NB4 (cell line): ENCODE measurements around the gene TTC22.

DNA sequence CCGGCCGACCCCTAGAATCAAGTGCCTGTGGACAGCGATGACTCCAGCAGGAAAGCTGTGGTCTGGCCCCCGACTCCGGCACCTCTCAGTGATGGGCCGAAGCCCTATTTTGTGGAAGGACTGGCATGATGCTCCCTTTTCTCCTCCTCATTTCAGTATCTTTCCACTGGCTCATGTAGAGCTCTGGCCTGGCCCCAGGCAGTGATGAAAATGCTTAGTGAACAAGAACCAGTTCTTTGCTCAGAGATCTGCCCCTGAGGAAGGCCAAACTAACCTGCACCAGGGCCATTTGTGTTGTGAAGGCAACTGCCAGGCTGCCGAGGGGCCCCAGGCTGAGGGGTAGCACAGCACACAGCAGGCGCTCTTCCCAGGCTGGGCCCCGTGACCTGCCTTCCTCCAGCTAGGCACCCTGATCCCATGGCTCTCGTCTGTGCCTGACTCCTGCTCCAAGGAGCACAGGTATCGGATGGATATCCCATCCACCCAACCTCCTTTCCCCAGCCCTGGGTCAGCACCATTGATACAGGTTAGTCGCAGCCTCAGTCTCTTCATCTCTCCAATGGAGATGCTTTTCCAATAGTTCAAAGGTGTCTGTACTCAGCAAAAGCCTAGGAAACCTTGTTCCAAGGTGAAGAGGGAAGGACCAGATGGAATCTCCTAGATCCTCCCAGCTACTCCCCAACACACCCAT is 23.8 kb downstream of the MRPL37 start:
- RRBS, result no CpG with 5 or more reads among the region's 12 CpGs

DNA sequence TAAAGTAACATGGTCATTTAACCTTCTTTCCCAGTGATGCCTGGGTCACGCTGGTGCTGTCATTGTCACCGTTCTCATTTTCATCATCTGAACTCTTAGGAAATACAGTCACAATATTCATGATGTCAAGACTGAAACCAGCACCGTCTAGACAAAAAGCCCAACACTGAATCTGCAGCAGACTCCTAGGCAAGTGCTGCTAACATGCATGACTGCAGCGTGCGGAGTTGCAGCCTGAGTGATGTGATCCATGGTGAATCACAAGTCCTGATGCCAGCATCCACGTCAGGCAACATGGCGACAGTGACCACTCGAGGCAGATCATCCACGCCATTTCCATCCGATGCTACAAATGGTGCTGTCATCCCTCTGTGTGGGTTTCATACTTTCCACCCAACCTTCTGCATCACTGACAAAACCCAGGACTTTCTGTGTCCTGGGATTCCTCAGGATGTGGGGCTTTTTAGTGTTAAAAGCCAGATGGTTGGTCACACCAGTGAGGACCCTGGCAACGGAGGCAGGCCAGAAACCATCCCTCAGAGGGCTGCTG is 37.7 kb downstream of the MRPL37 start:
- RRBS, result no CpG with 5 or more reads among the region's 11 CpGs

- RRBS, result 100% methylated on average over 2 of the region's 20 CpGs
These were observed 51.6 kb downstream of the MRPL37 start for GRCh38 chr1:54251437-54252056.

DNA sequence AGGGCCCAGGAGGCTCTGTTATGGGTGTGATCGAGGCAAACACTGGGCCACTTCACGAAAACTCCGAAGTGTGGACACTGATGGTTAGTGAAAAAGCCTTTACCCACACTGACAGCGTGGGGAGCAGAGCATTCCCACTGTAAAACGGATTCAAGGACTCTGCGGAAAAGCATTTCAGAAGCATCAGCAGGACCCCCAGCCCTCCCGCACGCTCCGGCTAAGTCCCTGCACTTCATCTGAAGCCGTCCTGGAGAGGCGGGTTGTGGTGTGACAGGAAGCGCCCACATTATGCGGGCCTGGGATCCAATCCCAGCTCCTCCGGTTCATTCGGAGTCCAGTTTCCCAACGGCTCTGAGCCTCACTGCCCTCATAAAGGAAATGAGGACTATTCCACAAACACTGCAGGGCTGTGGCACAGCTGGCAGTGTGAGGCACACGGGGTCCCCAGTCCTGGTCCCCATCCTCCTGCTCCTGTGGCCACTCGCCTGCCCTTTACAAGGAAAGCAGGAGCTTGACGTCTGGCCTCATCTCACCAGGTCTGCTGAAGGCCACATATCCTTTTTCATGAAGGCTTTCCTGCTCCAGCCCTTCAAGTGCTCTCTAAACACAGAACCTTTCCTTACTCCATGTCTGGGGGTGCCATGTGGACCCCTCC is 63.2 kb downstream of the MRPL37 start:
- RRBS, result 97% methylated on average over 4 of the region's 19 CpGs

- RRBS, result no CpG with 5 or more reads among the region's 6 CpGs
These were observed 74.3 kb downstream of the MRPL37 start for GRCh38 chr1:54274237-54274715.

- RRBS, result no CpG with 5 or more reads among the region's 3 CpGs
These were observed 78.2 kb downstream of the MRPL37 start for GRCh38 chr1:54278268-54278513.

- RRBS, result no CpG with 5 or more reads among the region's 7 CpGs
These were observed 90.0 kb downstream of the MRPL37 start for GRCh38 chr1:54289903-54290459.

DNA sequence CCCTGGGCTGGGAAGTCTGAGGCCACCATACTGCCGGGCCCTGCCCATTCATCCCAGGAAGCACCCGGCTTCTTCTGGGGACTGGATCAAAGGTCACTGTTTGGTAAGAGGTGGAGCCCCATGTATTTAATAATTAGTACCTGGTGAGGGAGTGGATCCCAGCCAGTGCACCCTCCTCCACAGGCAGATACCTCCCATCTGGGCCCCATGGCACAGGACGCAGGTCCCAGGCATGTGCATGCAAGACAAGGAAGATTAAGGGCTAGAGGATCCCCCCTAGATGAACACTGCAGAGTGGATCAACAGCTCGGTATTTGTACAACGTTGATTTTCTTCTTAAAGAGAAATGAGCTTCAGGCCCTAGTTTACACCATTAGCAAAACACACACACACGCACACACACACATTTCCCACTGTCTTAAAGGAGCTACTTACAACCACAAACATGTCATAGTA is 90.6 kb downstream of the MRPL37 start:
- RRBS, result no CpG with 5 or more reads among the region's 6 CpGs

DNA sequence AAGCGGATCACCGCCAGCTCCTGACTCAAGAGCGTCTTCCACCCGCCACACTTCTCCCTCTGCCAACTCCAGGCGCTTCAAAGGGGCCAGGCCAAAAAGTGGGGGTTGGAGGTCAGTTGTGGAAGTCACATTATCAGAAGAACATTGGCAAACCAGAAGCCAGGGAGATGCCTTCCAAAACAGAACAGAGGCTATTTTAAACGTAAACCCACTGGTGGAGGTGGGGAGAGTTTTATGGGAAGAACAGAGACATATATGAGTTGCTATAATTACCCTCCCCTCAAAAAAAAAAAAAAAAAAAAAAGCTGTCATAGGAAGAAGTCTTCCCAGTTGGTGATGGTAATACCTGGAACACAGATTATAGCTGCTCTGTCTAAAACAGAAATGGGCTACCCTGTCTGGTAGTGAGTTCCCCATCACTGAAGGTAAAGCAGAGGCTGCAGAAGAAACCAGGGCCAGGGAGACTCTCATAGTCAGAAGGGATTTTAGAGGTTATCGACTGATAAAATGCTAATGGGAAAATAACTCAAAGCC is 159.0 kb downstream of the MRPL37 start:
- RRBS, result no CpG with 5 or more reads among the region's 7 CpGs

- RRBS, result no CpG with 5 or more reads among the region's 5 CpGs
These were observed 160.3 kb downstream of the MRPL37 start for GRCh38 chr1:54360116-54360906.

DNA sequence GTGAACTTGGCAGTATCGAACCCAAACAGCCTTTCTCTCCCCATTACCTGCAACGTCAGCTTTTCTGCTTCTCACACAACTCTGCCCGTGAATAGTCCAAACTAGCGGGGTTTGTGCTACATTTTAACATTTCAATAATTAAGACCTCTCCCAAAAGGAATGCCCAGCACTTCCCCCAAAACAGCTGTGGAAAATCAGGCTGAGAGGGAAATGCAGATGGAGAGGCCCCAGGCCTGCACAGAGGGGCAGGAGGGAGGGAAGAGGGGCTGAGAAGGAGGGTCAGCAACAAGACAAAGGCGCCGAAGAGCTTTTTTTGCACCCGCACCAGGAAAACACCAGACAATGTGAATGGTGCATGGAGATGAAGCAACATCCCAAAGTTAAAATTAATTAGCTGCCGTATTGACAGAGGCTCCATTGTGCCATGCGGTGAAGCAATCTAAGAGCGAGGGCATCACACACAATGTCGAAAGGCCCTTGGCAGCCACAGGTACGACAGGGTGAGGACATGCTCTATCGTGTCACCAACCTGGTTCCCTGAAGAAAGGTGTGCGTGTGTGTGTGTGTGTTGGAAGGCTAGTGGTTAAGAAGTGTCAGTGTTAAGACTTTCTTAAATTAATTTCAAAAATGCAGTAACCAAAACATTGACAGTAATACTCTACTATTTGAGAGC is 165.0 kb downstream of the MRPL37 start:
- RRBS, result no CpG with 5 or more reads among the region's 14 CpGs

- RRBS, result no CpG with 5 or more reads among the region's 4 CpGs
These were observed 162.5 kb upstream of the ACOT11 start for GRCh38 chr1:54385433-54385938.

DNA sequence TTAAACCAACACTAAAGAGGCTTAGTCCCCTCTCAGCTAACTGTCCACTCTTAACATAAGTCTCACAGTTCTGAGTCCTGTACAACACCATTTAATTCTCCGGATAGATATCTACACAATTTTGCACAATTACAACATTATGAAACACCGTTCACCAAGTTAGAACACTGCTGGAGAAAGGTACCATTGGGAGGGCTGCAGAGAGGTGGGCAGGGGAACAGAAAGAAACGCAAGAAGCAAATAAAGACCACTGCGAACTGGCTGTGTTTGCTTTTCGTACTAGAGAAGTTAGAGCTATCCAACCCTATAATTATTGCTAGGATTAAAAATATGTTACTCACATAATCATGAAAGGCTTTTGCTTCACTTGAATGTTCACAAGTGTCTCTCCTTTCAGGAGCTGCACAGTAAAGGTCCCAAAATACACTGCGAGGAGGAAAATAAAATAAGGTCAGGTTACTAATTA is 146.5 kb upstream of the ACOT11 start:
- RRBS, result no CpG with 5 or more reads among the region's 6 CpGs

DNA sequence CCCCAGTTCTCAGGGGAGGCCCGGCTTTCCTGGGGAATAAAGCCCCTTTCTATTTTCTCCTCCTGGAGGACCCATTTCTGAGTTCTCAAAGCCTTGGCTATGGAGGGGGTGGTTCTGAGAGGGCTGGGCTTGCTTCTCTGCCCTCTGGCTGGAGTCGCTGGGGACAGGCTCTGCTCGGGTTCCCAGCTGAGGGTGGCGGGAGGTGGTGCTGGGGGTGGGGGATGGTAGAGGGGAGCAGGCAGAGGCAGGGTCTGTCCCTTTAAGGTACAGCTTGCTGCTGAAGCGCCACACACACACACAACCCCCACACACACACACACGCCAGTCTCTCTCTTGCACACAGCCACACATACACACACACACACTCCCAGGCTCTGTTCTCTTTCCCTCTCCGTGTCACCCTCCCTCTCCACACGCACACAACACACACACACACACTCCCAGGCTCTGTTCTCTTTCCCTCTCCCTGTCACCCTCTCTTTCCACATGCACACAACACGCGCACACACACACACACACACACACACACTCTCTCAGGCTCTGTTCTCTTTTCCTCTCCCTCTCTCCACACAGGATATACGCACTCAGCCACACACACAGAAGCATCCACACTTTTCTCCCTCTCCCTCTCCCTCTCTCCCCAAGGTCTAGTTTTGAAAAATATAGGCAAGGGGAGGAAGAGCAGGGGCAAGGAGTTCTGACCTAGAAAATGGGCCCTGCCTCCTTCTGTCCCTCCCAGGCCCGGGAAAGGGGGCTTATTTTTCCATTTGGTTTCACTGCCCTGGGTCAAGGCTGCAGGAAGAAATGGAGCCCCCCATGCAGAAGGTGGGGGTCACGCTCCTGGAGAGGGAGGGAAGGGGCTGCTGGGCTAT is 71.9 kb upstream of the ACOT11 start:
- RRBS, result no CpG with 5 or more reads among the region's 13 CpGs

- RRBS, result no CpG with 5 or more reads among the region's 9 CpGs
These were observed 61.3 kb upstream of the ACOT11 start for GRCh38 chr1:54486606-54487266.

DNA sequence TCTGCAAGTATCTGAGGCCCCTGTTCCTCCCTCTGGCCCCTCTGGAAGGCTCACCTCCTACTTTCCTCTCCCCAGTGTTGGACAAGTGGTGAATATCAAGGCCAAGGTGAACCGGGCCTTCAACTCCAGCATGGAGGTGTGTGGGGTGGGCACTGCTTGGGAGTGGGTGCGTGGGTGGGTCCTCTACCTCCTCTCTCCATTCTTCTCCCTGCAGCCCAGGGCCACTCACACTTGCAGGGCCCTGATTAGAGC is 30.9 kb downstream of the FAM151A start:
- RRBS, result no CpG with 5 or more reads among the region's 2 CpGs

GRCh38 chr1:54604930-54605313 is 18.4 kb downstream of the FAM151A start:
- RRBS, result no CpG with 5 or more reads among the region's 7 CpGs

DNA sequence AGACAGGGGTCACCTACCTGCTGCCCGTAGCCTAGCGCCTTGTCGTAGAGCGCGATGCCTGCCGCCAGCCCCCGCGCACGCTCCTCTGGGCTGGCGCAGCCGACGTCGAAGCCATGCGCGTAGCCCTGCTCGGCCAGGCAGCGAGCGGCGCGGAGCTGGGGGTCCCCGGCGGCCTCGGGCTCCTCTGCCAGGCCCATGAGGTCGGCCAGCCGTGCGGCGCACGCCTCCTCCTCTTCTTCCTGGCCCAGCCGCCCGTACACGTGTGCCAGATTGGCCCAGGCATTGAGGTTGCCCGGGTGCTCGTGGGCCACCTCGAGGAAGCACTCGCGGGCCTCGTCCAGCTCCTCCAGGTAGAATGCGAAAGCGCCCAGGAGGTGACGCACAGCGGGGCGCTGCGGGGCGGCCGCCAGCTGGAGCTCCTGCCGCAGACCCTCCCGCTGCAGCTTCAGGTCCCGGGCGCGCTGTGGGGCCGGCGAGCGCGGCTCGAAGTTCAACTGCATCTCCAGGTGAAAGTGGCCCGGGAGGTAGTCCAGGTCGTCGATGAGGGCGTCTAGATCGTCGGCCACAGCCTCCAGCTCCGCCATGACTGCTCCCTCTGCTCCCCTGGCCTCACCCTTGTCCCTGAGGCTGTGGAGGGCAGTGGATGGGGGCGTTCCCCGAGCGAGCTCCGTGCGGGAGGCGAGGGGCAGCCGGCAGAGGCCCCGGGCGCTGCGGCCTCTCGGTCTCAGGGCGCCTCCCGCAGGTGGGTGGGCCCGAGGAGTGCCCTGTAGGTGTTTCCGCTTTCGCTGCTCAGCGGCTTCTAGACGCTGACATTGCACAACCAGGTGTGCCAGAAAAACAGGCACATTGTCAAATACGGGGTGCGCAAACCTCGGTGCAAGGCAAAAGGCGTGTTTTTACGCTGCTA is at the start of gene TTC22:
Gene TTC22, minus strand, starts transcription at position 744 of the 907 bp plus-strand sequence.
- RRBS, result 68% methylated on average over 6 of the region's 85 CpGs

- RRBS, result no CpG with 5 or more reads among the region's 7 CpGs
These were observed 36.5 kb downstream of the DHCR24 start for GRCh38 chr1:54850421-54851024.

DNA sequence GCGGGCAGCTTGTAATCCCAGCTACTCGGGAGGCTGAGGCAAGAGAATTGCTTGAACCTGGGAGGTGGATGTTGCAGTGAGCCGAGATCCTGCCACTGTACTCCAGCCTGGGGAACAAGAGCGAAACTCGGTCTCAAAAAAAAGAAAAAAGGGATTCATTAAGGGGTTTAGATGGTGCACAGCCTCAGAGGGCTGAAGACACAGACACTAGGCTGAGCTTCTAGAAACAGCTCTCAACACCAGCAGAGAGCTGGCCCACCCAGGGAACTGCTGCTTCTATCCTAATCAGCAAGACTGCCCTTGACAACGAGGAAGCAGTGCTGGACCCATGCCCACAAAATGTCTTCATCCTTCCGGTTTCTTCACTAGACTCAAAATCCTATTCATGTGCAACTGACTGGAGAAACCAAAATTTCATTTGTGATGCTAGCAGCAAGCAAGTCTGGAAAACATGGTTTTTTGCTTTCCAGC is 14.9 kb upstream of the TMEM61 start:
- RRBS, result no CpG with 5 or more reads among the region's 7 CpGs